Skeletal muscle cell (primary cell): ENCODE results near the gene NHSL1.

- RRBS = no CpG with 5 or more reads among the region's 11 CpGs
These were observed 15.7 kb downstream of the PERP start for GRCh38 chr6:138091141-138092359.

DNA sequence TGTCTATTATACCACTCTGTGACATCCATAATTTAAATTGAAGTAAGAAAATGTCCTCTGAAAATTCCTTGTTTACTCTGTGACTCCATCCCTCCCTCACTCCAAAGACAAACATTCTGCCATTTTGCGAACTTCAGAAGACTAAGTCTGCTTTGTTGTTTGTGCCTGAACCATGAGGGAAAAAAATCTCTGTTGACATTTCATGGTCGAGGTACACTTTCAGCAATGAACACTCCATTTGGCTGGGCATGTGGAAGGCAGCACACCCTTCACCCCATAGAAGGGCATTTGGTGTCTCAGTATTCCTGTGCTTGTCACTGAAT is 4.6 kb upstream of the PBOV1 start:
- RRBS = no CpG with 5 or more reads among the region's 2 CpGs

DNA sequence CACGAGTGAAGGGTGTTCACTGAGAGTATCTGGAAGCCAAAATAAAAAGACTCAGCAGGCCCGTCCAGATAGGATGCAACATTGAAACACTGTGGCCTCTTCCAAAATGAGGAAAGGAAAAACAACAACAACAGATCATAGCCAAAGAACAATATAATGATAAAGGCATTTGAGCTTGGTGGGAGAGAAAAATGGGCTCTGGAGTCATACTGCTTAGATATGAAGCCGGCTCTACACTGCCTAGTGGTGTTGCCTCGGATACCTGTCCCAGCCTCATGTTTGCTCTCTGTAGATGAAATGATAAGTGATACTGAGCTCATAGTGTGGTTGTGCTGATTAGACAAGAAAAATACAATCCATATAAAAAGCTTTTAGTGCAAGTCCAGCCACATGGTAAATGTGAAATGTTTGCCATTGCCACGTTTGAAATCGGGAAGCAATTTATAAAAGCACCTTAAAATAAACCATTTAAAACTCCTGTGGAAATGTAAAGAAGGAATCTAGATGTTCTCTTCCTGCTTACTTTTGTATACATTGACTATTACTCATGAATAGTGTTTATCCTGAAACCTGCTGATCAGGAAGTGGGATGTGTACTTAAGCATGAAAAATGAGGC is 13.0 kb upstream of the PBOV1 start:
- RRBS = no CpG with 5 or more reads among the region's 6 CpGs

DNA sequence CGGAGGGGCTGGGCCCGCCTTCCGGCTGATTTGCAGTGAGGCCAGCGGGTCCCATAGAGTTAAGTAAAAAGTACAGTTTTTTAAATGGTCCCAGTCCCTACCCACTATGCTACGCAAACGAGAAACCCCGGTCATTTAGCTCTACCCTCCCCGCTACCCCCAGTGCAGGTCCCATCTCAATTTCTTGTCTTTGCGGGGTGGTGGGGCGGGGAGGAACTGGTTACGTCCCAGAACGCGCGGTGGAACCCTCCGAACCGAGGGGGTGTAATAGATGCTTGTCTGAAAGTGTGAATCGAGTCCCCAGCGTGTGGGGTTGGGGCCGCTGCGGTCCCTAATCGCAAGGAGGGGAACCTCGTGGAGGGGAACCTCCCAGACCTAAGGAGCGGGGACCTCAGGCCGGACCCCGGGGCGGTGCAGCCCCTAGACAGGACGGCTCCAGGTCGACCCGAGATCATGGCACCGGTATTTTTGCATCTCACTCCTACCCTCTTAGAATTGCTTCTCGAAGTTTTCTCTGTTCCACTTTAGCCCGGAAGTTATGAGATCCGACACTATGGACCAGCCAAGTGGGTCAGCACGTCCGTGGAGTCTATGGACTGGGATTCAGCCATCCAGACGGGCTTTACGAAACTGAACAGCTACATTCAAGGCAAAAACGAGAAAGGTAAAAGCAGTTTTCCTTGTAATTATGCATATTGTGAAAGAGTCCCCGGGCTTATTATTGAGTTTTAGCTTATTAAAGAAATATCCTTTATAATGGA is 774 bp downstream of the HEBP2 start:
- RRBS = 22% methylated on average over 6 of the region's 39 CpGs

GRCh38 chr6:138415850-138416233 is 11.8 kb downstream of the HEBP2 start:
- RRBS = no CpG with 5 or more reads among the region's 3 CpGs

GRCh38 chr6:138499180-138499806 is at the start of gene NHSL1:
Gene NHSL1 (minus strand): TSS chr6:138499494.
- RRBS = no CpG with 5 or more reads among the region's 6 CpGs

- RRBS = no CpG with 5 or more reads among the region's 5 CpGs
These were observed 18.3 kb downstream of the ECT2L start for GRCh38 chr6:138814024-138814775.

GRCh38 chr6:138844390-138844735 is 48.5 kb downstream of the ECT2L start:
- RRBS = no CpG with 5 or more reads among the region's 7 CpGs

GRCh38 chr6:139133453-139133652 is 1.5 kb upstream of the HECA start:
- RRBS = no CpG with 5 or more reads among the region's 5 CpGs

DNA sequence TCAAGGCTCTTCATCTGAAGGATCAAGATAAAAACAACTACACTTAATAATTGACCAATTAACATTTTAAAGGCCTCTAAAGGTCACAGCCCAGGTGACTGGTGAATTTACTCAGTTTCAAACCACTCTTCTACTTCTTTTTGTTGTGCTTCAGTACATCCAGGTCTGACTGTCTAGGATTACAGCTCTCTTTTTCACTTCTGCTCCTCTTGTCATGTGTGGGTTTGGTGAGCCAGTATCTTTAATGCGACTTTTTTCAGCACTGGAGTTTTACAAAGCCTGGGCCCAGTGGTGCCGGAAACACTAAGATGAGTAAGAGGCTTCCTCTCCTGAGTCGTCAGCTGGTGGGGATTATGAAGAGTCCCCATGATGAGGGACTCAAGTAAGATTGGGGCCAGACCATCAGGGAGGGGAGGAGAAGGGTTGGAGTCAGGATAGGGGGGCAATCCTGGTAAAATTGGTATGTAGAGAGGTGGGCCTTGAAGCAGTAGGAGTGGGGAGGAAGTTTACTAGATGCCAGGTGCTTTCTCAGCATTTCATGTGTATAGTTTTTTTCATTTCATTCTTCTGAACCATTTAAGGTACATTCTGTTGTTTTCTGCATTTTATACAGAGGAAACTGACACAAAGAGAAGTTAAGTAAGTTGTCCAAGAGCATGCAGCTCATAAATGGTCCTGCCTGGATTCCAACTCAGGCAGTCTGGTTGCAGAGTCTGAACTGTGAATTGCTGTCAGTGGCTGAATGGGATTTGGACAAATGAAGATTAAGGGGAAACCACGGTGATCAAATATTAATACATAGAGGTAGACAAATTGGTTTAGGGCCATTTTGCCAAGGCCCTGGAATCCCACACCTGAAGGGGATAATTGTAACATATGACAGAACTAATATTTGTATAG is 27.2 kb downstream of the HECA start:
- RRBS = no CpG with 5 or more reads among the region's 4 CpGs

DNA sequence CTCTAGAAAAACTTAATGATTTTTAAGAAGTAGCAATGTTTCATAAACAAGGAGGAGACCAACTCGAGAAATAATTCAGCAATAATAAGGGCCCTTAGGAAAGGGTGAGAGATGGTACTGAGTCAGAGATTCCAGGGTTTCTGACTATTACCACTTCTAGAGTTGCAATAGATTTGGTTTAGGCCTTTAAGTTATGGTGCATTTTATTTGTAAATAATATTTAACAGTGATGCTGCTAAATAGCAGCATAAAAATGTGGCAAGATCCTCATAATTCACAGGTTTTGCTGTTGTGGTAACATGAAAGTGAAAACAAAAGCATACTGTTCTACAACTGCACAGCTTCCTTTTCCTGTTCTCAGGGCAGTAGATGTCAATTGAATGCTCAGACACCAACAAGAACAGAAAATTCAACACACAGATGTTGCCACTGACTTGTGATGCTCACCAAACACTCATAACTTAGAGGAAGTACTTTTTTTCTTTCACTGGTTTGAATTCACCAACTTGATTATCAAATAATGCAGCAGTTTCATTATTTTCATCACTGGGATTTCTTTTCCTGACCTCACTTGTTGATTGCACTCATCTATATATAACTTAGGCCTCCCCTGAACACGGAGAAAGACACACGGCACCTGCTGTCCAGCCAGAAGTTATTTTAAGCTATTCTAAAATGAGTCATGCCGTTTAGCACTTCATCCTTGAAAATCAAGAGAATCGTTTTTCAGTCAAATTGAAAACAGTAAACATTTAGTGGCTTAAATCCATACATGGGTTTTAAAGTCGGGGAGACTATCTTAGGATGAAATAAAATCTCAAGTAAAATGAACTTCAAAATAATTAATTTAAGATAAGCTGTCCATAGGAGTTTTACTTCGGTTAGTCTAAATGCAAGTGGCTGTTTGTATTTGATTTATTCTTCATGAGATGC is 1.0 kb downstream of the TXLNB start:
- RRBS = no CpG with 5 or more reads among the region's 7 CpGs

DNA sequence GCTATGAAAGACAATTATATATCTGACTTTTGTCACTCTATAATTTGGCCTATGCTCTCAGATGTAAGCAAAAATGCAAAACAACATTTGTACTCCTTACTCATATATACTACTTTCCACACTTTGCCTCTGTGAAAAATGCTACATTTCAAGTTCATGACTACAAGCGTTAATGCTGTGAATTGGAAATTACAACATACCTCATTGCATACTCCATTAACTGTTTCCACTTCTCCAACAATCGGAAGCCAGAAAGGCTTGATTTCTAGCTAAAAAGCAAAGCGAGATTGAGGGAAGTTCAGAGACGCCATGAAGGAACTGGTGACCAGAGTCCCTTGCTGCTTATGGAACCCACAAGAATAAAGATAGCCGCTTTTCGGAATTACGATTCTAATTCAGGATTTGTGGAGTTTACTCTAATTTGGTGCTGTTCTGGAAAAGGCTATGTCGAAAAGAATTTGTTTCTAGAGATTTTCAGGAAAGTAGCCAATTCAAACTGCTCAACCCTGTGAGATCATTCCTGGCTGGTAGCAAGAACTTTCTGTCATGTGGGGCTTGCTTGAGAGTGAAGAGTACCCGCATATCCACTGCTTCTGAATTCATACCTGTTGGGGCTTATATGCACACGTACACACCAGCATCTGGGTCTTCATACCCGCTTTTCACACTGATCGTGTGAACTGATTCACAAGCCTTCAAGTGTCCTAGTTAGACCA is 98.0 kb upstream of the CITED2 start:
- RRBS = no CpG with 5 or more reads among the region's 12 CpGs

- RRBS = no CpG with 5 or more reads among the region's 5 CpGs
These were observed 115.9 kb upstream of the CITED2 start for GRCh38 chr6:139490267-139490926.

DNA sequence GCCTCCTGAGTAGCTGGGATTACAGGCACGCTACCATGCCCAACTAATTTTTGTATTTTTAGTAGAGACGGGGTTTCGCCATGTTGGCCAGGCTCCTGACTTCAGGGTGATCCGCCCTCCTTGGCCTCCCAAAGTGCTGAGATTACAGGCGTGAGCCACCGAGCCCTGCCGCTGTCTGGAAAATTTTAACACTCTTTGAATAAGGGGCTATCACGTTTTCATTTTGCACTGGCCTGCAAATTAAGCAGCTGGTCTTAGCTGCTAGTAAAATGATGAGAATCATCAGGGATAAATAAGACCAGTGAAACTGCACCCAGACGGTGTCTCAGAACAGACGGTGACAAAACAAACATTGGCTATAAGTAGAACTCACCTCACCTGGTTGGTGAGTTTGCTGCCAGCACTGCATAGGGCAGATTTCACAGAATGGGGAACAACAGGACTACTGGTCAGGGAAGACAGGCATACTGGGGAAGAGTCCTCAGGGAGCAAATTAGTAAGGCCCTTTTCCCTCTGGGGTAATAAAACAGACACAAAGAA is 175.8 kb upstream of the CITED2 start:
- RRBS = no CpG with 5 or more reads among the region's 10 CpGs

DNA sequence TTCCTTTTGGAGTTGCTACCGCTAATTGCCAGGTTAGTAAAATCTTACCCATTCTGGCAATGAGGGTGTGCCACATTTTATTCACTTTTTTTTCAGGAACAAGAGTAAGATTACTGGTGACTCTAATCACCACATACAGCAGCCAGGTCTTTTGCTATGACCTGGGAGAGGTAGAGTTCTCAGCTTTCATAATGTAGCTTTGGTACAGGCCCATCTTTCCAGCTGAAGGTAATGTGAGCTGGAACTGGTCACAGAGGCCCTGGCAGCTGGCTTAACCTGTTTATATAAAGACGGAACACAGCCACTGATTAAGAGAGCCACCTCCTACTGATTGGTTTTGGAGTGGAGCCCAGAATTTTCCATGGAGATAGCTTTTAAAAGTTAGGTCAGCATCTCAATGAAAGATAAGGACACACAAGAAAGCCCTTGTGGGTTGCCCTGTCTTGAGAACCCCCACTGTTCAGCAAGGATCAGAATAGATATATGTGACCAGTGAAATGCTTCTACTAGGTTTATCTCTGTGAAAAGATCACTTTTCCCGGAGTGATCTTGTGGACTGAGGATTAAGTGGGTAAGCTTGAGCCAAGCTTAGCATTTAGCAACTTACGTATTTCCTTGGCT is 213.6 kb upstream of the CITED2 start:
- RRBS = no CpG with 5 or more reads among the region's 4 CpGs

GRCh38 chr6:140320363-140320869 is 946.0 kb upstream of the CITED2 start:
- RRBS = no CpG with 5 or more reads among the region's 3 CpGs

- RRBS = no CpG with 5 or more reads among the region's 3 CpGs
These were observed 1085.8 kb upstream of the CITED2 start for GRCh38 chr6:140460171-140460776.

DNA sequence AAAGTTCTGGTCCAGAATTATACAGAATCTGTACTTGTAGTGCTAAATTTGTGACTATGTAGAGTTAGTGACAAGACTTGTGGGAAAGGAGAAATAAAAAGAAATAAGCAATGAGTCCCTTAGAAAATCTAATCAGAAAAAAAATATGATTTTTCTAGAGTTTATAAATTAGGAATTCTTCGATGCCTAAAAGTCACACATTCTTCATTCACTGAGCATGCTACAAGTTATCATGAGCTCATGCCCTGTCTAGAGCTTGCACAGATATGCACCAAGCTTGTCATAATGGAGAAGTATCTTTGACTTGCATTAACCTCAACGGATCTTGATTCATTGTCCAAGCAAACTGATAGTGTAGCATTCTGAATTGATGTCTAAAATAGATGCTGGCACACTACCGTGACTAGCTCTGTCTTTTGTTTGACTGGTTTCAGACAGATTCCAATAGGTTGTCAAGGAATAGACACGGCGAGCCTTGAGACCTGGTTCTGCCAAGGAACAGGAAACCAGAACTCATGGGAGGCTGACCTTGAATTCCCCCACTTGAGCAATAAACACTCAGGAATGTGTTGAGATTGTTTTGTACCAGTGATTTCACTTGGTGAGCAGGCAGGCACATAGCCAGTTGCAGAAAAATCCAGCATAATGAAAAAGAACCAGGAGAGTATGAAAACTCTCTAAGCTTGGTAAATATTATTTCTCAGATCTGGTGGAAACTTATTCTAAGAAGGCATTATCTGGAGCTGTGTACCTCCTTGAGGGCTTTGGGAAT is 1153.1 kb upstream of the GJE1 start:
- RRBS = no CpG with 5 or more reads among the region's 5 CpGs

GRCh38 chr6:141153454-141153788 is 979.3 kb upstream of the GJE1 start:
- RRBS = no CpG with 5 or more reads among the region's 2 CpGs

DNA sequence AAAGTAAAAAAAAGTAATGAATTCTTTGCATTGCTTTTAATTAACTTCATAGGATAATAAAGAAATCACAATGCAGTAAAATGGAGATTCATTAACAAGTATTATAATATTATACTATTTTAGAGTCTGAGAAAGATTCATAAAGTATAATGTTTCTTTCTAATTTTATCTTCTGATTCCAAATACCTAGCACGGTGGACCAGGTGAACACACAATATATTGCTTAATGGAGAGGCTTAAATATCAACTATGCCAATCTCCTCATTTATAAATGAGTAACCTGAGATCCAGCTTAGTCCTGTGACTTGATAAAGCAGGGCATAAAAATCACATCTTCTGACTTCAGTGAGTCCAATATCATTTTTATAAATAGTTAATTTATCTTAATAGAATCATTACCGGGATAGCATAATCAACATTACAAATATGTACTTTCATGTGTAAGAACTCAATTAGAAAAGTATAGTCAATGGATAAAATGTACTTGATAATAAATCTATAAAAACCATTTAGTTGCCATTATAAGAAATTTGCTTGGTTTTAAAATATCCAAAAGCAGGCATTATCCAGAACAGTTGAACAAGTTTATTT is 144.4 kb upstream of the GJE1 start:
- RRBS = no CpG with 5 or more reads among the region's 2 CpGs